ENCODE measurements around a stretch of chr3.

- PRO-cap, 2 experiments = no peak in any of the 2 experiments
- RAMPAGE, long total RNA, 4 experiments = no peak in any of the 4 experiments
Measured at GRCh38 chr3:154276101-154276575, 48.1 kb downstream of the DHX36 start.

GRCh38 chr3:155461763-155462381, 168.4 kb upstream of the STRIT1 start:
- PRO-cap, 2 experiments = no peak in any of the 2 experiments
- RAMPAGE, long total RNA, 4 experiments = no peak in any of the 4 experiments

GRCh38 chr3:155701832-155702557, 42.9 kb downstream of the PLCH1 start:
- PRO-cap, 2 experiments = no peak in any of the 2 experiments
- RAMPAGE, long total RNA, 4 experiments = no peak in any of the 4 experiments

DNA sequence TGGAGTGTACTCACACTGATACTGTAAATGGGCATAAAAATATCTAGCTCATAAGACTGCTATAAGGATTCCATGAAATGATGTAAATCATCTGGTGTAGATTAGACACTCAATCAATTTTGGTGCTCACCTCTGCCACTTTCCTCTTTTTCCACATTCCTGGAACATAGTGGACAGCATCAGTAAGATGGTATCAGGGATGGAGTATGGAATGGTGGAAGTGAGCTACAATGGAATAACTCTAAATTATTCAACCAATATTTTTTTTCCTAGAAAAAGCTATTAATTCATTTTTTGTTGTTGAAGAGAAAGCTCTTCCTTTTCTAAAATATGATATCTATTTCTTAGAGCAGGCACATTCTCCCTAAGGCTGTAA, 6.6 kb downstream of the KCNAB1 start:
- PRO-cap, 2 experiments = no peak in any of the 2 experiments
- RAMPAGE, long total RNA, 4 experiments = no peak in any of the 4 experiments

DNA sequence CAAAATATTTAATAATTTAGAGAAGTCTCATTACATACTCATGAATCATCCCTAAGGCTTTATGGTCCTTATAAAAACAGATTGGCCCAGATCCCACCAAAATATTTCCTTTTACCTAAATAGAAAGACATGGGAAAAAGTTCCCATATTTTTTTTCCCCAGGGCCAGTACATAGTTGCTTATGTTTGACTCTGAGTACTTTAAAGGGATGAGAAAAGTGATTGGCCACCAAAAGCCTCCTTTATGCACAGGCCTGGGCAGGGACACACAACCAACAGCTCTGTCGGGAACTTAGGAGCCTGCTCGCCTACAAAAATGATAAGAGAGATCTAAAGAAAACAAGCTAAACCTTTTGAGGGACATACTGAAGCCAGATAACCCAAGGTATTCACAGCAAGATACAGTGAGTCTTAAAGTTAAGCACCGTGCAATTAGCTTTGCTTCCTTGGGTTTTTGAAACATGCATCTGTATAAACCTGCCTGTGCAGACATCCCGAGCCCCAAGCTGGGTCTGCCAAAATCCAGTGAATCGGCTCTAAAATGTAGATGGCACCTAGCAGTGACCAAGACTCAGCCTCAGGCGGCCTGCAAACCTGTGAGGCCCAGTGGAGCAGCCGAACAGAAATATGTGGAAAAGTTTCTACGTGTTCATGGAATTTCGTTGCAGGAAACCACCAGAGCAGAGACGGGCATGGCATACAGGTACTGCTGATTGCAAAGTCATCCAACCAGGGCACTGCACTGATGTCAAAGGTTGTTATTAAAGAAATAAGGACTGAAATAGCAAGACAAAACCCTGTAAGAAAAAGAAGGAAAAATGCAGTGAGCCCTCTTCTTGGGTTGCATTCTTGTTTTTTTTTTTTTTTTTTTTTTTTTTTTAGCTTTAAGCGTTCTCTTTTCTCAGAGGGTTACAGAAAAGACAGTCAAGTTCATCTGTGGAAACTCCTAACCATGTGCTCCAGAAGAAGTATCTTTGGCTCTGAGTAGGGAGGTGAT, 22.6 kb downstream of the KCNAB1 start:
- PRO-cap, 2 experiments = no peak in any of the 2 experiments
- RAMPAGE, long total RNA, 4 experiments = start-site peak on the plus strand in 1 of 4 experiments, centred at position 244 of the sequence, 5 reads per replicate

- PRO-cap, 2 experiments = no peak in any of the 2 experiments
- RAMPAGE, long total RNA, 4 experiments = no peak in any of the 4 experiments
Measured at GRCh38 chr3:156483424-156483846, 71.5 kb downstream of the SSR3 start.

GRCh38 chr3:156604241-156605100, 49.6 kb upstream of the SSR3 start:
- PRO-cap, 2 experiments = no peak in any of the 2 experiments
- RAMPAGE, long total RNA, 4 experiments = no peak in any of the 4 experiments

DNA sequence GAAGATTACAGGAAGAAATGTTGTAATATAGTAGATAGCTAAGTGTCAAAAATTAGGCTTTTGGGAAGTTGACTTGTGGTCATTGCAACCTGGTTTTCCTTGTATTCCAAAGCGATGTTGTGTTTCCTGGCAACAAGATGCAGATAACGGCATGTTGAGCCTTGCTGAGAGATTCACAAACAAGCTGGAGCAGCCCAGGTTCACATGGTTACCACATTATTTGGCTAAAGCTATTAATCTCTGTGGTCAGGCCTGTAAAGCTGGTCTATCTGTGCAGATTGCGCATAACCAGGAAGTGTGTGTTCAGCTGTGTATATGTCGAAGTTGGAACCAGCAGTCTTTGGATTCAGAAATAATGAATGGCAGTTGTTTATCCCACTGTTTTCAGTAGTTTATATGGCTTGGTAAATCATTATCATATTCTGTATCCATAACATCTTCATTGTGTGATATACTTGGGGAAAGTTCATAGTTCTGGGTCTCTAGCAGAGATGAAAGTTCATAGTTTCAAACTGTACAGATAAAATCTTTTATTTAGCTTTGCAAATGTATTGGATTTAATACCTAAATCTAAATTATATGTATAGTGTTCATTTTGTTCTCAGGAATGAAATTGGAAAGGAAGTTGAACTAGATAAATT, 6.7 kb downstream of the TIPARP start:
- PRO-cap, 2 experiments = no peak in any of the 2 experiments
- RAMPAGE, long total RNA, 4 experiments = no peak in any of the 4 experiments

GRCh38 chr3:156681677-156682480, 7.5 kb downstream of the TIPARP start:
- PRO-cap, 2 experiments = no peak in any of the 2 experiments
- RAMPAGE, long total RNA, 4 experiments = no peak in any of the 4 experiments

- PRO-cap, 2 experiments = no peak in any of the 2 experiments
- RAMPAGE, long total RNA, 4 experiments = no peak in any of the 4 experiments
Measured at GRCh38 chr3:156821841-156822354, 4.3 kb upstream of the LEKR1 start.

DNA sequence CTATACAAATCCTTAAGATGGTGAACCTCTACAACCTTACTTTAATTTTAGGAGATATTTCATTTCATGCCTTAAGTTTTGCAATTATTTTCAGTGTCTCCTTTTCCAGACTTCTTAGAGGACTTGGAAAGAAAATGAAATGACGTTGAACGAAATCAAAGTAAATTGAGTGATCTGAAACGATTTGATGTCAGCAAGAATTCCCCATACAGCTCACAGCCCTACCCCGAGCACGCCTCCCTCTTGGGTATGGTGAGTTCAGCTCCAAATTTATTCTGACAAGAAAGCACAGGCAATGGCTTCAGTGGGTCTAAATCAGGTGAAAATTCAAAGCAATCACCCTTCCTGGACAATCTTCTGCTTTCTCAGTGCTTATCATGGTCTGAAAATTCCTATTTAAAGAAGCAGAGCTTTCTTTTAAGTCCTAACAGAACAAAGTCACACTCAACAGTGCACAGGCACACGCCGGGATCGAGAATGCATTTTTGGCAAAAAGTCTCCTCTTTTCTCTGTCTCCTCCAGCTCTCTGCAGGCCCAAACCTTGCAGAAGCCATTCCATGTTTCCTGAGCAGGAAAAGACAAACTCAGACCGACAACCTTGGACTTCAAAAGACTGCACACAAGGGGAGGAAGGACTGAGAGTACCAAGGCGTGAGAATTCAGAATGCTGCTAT, 72.0 kb downstream of the CCNL1 start:
- PRO-cap, 2 experiments = no peak in any of the 2 experiments
- RAMPAGE, long total RNA, 4 experiments = no peak in any of the 4 experiments

DNA sequence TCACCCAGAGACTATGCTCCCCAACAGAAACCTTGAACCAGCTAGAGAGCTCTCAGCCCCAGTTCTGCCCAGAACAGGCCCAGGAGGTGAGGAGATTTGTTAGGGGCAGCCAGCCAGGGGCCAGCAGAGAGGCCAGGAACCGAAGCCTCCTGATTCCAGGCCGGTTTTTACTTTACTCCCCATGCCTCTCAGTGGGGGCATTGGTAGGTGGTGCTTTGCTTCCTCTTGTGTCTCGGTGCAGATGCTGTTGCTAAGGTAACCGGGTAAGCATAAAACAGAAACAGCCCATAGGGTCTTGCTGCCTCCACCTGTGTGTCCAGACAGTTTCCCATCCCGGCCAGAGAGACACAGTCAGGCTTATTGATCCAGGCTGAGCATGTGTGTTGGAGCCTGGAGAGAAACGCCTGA, 54.7 kb downstream of the CCNL1 start:
- PRO-cap, 2 experiments = no peak in any of the 2 experiments
- RAMPAGE, long total RNA, 4 experiments = no peak in any of the 4 experiments

DNA sequence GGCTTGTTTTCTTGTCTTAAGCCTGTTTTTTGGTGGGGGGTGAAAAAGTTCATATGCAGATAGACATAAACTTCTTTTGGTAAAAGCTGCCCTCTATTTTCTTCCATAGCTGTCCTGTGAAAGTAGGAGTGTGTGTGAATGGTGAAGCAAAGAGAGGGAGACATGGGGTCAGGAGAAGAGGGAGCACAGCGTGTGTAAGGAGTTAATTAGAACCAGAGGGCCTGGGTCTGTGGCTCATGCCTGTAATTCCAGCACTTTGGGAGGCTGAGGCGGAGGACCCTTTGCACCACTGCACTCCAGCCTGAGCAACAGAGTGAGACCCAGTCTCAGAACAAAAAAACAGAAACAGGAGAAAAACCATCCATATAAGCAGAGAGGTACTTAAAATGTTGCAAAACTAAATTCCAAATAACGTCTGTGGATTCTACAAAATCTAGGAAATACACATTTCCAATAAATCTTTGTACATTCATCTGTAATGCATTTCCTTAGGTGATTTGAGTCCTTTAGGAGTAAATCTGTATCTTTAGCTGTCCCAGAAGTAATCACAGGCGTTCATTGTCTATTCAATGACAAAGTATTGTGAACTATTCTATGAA, 16.3 kb upstream of the CCNL1 start:
- PRO-cap, 2 experiments = no peak in any of the 2 experiments
- RAMPAGE, long total RNA, 4 experiments = no peak in any of the 4 experiments

DNA sequence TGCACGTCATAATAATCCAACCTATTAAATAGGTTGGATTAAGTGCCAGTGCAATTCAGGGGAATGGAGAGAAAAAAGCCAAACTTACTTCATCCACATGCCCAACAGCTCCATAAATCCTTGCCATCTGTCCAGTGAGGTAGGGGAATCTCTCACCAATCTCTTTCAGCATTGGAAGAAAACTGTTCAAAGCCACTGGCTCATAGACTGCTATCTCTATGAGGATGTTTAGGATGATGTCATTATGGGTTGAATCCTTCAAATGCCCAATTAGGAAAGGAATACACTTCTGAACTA, 22.9 kb upstream of the PTX3 start:
- PRO-cap, 2 experiments = no peak in any of the 2 experiments
- RAMPAGE, long total RNA, 4 experiments = no peak in any of the 4 experiments

DNA sequence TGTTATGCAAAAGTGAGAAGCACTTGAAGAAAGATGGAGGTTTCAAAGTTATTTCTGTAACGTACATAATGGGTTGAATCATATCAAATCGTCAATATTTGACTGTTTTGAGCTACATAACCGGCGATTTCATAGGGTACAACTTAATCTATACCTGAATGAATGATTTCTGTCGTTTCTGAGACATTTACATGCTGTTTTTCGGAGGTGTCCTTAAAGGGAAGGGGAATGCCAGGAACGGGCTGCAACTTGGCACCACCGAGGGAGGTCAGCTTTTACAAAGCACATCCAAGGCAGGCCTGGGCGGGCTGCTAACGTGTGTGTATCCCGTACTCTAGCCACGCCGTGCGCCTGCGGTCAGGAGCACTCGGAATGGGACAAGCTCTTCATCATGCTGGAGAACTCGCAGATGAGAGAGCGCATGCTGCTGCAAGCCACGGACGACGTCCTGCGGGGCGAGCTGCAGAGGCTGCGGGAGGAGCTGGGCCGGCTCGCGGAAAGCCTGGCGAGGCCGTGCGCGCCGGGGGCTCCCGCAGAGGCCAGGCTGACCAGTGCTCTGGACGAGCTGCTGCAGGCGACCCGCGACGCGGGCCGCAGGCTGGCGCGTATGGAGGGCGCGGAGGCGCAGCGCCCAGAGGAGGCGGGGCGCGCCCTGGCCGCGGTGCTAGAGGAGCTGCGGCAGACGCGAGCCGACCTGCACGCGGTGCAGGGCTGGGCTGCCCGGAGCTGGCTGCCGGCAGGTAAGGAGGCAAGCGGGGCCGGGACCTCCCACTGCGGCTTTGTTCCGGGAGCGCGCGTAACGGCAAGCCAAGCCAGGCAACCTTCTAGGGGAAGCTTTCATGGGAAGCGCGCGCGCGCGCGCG, 756 bp downstream of the PTX3 start:
- PRO-cap, 2 experiments = peak in 1 of 2 experiments; most common plus-strand start position 681 of the sequence (in 1)
- RAMPAGE, long total RNA, 4 experiments = start-site peak on the plus strand in 1 of 4 experiments, centred at position 545 of the sequence, 6 reads per replicate

GRCh38 chr3:158097364-158098389, 8.5 kb downstream of the SHOX2 start:
- PRO-cap, 2 experiments = no peak in any of the 2 experiments
- RAMPAGE, long total RNA, 4 experiments = no peak in any of the 4 experiments

DNA sequence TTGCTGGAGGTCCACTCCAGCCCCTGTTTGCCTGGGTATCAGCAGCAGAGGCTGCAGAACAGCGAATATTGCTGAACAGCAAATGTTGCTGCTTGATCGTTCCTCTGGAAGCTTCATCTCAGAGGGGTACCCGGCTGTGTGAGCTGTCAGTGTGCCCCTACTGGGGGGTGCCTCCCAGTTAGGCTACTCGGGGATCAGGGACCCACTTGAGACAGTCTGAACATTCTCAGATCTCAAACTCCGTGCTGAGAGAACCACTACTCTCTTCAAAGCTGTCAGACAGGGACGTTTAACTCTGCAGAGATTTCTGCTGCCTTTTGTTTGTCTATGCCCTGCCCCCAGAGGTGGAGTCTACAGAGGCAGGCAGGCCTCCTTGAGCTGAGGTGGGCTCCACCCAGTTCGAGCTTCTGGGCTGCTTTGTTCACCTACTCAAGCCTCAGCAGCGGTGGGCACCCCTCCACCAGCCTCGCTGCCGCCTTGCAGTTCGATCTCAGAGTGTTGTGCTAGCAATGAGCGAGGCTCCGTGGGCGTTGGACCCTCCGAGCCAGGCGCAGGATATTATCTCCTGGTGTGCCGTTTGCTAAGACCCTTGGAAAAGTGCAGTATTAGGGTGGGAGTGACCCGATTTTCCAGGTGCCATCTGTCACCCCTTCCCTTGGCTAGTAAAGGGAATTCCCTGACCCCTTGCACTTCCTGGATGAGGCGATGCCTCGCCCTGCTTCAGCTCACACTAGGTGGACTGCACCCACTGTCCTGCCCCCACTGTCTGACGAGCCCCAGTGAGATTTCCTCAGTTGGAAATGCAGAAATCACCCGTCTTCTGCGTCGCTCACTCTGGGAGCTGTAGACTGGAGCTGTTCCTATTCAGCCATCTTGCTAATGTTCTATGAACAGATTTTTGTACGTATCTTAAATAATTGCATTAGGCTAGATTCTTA, 219.9 kb downstream of the RSRC1 start:
- PRO-cap, 2 experiments = no peak in any of the 2 experiments
- RAMPAGE, long total RNA, 4 experiments = no peak in any of the 4 experiments

- PRO-cap, 2 experiments = no peak in any of the 2 experiments
- RAMPAGE, long total RNA, 4 experiments = no peak in any of the 4 experiments
Measured at GRCh38 chr3:158748226-158749007, 16.2 kb upstream of the RARRES1 start.

- PRO-cap, 2 experiments = no peak in any of the 2 experiments
- RAMPAGE, long total RNA, 4 experiments = no peak in any of the 4 experiments
Measured at GRCh38 chr3:158768183-158768679, 33.6 kb upstream of the MFSD1 start.

DNA sequence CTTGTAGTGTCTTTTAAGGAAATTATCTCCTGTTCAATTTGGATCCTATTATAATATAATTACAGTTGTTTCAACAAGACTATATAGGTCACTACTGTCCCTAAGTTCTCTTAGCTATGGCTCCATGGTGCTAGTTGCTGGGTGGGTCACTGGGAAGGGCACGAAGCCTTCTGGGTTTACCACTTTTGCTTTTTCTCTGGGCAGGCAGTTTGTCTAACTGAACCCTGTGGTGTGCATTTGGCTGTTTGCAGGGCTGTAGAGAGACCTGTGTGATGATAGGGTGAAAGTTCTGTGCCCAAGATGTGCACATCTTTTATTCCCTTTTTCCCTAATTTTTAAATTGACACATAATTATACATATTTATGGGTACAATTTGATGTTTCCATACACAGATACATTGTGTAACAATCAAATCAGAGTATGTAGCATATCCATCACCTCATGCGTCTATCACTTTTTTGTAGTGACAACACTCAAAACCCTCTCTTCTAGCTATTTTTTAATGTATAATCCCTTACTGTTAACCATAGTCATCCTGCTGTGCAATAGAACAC, 16.1 kb downstream of the MFSD1 start:
- PRO-cap, 2 experiments = no peak in any of the 2 experiments
- RAMPAGE, long total RNA, 4 experiments = no peak in any of the 4 experiments